Measurements from ENCODE around the genes KLK13, KLK14, CTU1, ZNF616, PPP2R1A, ZNF480, ZNF468 and ERVV-1.

DNA sequence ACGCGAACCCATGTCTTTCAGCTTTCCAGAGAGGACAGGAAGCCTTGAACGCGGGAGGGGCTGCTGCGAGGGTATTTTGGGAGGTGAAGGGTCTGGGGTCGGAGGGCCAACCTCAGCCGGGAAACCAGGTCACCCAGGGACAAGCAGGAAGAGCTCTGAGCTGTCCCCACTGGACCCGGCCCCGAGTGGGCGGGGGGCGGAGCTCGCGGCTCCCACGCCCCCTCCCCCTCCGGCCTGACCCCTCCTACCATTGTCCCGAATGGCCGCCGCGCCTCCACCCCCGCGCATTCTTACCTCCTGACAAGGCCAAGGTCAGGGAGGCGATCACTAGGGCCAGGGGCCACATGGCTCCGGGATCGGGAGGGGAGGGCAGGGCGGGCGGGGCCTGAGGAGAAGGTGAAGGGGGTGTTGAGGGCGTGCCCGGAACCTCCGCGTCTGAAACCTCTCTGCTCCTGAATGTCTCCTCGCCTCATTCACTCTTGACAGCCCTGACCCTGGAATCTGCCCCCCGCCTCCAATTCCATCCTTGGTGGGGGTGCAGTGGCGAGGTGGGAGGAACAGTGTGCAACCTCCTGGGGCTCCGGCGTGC lies at the start of gene KLK13:
Gene KLK13 (minus strand): TSS at position 371 of the 589 bp plus-strand sequence.
- PRO-cap, result no peak

DNA sequence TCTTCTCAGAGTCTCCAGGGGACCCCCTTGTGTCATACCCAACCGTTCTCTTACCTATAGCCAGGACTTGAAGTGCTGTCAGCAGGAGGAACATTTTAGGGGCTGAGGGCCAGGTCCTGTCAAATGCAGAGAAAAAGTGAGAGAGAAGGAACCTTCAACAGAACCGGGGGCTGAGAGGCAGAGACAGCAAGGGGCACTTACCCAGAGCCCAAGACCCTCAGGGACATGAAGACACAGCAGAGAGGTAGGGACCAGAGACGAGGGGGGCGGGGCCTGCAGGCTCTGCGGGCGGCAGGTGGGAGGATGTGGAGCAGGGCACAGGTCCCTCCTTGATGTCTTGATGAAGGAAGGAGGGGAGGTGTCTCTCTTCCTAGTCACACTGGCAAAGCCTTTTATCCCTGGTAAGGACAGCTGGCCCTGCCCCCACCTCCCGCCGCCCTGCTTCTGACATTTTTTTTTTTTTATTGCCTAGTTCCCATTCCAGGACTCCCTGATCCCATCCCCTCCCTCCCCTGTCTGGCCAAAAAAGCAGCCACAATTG lies at the start of gene KLK14:
Gene KLK14 (minus strand): TSS at position 367 of the 541 bp plus-strand sequence.
- PRO-cap, result no peak

GRCh38 chr19:51108242-51108962 lies at the start of gene CTU1:
TSS of gene CTU1 (minus strand) at chr19:51108409.
- PRO-cap, result bidirectional peak, plus-strand start at chr19:51108622, minus-strand start at chr19:51108394; unidirectional peak, plus-strand start at chr19:51108863

DNA sequence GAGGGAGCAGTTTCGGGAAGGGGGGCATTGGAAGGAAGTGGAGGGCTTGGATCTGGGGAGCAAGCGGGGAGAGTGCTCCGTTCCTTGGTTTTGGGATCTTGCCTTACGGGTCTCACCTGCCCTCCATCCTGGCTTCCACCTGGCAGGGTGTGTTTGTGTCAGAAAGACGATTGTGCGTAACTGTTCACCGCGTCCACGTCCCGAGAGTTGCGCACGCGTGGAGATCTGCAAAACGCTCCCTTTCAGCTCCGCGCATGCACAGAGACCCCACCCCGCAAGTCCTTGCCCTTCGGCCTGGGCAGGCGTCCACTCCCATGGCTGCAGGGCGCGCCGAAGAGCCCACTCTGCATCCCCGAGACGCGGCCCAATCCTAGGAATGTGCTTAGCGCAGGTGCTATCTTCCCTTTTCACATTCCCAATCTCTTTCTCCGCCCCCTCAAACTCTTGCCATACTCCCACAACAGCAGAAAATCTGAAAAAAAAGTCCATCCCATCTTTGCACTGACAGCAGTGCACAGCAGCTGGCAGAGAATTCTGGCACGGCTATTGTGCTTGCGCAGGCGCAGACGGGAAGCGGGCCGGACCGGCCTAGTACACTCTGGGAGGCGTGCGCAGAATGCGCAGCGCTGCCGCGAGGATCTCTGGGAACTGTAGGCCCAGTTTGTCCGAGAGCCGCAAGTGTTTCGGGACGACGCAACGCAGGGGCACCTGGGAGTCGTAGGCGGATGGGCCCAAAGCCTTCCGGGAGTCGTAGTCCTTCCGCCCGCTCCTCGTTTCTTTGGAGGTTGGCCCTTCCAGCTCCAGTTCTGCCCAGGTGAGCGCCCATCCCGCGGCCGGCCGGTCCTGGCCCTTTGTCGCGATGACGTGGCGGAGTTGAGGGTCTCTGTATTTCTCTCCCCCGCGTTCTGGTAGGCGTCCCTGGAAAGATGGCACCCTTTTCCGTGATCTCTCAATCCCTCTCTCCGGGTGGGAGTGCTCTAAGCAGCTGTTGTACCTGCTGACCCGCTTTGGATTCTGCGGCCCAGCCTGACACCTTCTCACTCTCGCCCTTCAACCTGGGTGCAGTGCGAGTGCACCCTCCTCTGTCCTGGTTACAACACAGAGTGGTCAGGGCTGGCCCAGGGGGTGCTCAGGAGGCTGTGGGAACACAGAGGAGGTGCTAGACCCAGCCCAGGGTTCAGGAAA lies 23.1 kb downstream of the ZNF175 start:
- PRO-cap, result bidirectional peak, plus-strand start at position 803 of the sequence, minus-strand start at position 536 of the sequence

- PRO-cap, result unidirectional peak, plus-strand start at chr19:51601391
Measured at GRCh38 chr19:51601130-51601699, 29.0 kb downstream of the SIGLEC5 start.

DNA sequence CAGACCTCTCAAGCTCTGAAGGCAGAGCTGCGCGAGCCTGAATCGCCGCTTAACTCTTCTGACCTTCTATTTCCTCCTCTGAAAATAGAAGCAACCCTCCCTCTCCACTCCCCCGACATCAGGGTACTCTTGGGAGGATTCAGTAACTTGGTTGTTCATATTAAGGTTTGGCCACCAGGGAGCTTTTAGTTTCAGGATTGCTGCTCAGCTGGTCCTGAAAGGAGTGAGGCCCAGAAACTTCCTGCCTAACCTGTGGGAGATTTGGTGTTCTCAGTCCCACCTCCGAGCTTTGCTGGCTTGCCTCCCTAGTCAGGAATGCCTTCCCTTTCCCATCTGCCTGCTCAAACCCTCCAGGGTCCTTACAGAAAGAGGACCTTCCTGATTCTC lies 27.7 kb downstream of the SIGLEC5 start:
- PRO-cap, result no peak

DNA sequence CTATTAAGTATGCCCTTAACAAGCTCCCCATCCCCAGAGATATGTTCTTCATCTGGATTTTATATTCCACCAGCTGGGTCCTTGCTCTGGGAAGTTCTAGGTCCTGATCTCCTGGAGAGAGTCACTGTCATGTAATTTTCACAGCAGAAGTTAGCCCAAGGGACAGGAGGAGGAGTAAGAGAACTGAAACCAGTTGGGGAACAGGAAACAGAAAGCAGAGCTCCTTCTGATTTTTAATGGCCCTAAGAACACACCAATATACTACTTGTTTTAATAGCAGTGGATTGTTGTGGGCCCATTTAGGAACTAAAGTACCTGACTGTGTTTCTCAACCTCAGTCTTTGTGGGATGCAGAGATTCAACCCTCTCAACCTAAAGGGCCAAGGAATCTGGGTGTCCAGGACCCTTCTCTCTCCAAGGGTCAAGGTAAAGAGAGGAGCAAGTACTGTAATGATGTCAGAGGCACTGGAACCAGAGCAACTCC lies 8.2 kb upstream of the FPR3 start:
- PRO-cap, result unidirectional peak, minus-strand start at position 113 of the sequence

DNA sequence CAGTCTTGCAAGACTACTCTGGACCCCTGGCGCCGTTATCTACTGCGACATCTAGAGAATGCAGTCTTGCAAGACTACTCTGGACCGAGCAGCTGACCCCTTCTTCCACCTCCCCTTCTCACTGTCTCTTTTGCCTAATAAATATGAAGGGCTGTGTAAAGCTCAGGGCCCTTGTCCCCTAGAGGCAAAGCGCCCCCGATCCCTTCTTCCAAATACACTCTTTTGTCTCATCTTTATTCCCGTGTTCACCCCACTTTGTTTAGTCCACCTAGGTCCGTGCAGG lies 10.6 kb downstream of the ZNF350 start:
- PRO-cap, result no peak

DNA sequence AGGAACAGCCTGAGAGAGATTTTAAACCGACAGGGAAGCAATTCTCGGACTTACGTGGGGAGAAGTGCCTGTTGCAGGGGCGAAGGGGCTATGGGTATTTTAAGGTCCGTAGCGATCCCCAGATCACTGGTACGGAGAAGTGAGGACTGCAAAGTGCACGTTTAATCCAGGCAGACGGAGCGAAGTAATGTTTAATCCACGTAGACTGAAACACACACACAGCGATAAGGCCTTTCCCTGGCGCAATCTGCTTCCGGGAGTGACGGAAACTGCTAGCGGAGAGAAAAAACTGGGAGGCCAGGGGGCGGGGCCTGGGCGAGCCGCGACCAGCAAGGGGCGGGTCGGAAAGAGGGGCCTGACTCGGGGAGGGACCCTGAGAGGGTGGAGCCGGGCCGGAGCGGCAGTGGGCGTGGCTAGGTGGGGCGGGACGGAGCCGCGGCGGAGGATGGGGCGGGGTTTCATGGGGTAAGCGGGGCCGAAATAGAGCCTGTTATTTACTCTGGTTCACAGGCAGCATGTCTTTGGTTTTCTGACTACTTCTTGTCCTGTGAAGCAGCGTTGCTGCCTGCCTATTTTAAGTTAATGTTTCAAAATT lies at the start of gene ZNF616:
Gene ZNF616 (minus strand): TSS at position 261 of the 595 bp plus-strand sequence.
- PRO-cap, result bidirectional peak, plus-strand start at position 493 of the sequence, minus-strand start at position 249 of the sequence

GRCh38 chr19:52189839-52190770 lies at the start of gene PPP2R1A:
TSS of gene PPP2R1A (plus strand) at chr19:52190052.
- PRO-cap, result unidirectional peak, plus-strand start at chr19:52190077; unidirectional peak, plus-strand start at chr19:52190378

DNA sequence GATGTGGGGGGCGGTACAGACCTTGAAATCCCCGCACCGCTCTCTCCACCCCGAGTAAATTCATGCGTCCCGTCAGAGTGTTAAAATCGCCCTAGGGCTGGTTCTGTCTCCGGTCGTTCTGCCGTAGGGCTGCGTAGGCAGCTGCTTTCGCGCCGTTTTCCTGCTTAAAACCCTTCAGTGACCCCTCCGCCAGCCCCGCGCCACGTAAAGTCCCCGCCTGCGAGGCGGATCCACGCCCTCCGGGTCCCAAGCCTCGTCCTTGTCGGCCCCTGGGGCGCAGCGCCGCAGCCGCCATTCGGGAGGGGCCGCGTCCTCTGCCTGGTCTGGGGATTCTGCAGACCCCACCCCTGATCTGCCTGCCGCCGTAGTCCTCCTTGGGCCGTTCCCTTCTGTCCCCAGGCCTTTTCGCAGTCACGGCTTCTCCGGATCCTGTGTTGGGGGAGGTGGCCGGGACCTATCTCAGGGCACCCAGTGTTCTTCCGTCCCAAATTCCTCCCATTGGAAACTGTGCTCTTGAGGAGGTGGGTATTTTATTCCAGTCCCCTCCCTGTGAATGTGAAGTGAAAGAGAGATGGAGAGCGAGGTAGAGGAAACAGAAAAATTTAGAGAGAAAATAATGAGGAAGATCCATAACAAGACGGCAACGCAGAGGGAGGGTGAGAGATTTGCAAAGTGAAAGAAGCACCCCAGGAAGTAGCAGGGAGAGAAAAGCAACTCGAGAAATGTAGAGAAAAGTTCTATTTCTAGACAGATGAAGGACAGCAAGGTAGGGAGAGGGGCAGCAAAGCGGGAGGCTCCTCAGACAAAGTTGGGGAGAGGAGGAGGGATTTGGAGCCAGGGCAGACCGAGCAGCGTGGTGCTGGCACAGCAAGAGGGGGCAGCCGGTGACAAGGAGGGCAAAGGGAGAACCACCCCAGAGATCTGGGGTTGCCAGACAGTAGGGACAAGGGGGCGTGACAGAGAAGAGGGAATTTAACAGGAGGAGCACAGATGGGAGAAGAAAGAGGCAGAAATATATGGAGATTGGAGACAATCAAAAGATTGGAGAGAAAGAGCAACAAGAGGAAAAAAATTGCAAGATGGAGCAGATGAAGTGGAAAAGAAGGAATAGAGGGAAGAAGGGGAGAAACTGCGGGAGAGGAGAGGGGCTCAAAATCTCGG lies 688 bp downstream of the ZNF766 start:
- PRO-cap, result bidirectional peak, plus-strand start at position 256 of the sequence, minus-strand start at position 120 of the sequence

- PRO-cap, result no peak
Measured at GRCh38 chr19:52285086-52285820, 11.7 kb upstream of the ZNF480 start.

DNA sequence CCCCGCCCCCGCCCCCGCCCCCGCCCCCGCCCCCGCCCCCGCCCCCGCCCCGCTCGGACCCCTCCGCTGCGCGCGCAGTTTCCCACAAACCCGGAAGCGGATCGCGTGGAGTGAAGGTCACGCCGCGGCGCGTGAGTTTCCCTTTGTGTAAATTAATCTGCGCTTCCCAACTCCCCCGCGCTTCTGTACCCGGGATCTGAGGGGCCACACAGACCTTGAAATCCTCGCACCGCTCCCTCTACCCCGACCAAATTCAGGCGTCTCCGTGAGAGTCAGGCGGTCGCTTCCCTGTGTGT lies at the start of gene ZNF480:
Gene ZNF480 (plus strand): TSS at position 77 of the 296 bp plus-strand sequence.
- PRO-cap, result bidirectional peak, plus-strand start at position 87 of the sequence, minus-strand start outside the sequence

- PRO-cap, result no peak
Measured at GRCh38 chr19:52492226-52493157, 35.0 kb upstream of the ZNF808 start.

DNA sequence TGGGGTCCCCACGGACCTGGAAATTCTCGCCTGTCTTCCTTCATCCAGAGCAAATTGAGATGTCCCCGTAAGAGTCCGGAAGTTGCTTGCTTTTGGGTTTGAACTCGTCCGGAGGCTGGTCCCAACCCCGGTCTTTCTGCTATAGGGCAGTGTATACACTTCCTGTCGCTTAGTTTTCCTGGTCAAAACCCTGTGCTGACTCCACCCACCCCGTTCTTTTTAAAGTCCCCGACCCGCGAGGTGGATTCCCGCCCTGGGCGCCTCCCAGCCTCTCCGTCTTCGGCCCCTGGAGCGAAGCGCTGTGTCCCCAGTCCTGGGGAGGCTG lies 8.6 kb downstream of the ZNF808 start:
- PRO-cap, result no peak

- PRO-cap, result no peak
Measured at GRCh38 chr19:52601647-52602556, 31.8 kb downstream of the ZNF701 start.

GRCh38 chr19:52715638-52716276 lies 19.1 kb downstream of the ZNF611 start:
- PRO-cap, result no peak

GRCh38 chr19:52857434-52858261 lies at the start of gene ZNF468:
TSS of gene ZNF468 (minus strand) at chr19:52857619.
- PRO-cap, result unidirectional peak, minus-strand start at chr19:52857600

DNA sequence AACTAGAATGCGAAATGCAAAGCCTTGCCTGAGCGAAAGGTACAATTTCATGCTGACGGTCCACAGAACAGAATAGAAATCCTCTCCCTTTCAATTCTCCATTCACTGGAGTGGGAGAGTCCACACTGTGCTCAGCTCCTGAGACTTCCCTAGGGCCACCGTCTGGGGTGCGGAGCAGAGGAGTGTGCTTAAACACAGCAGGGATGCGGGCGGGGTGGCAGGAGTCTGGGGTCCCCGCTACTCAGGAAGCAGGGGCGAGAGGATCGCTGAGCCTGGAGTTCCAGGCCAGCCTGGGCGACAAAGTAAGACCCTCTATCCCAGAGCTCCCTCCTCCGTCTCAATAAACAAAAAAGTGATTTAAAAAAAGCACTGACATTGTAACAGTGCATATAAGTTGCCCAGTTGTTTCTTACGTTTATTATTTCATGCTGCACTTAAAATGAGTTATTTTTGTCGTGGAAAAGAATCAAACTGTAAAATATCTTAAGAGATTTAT lies 626 bp upstream of the ZNF816 start:
- PRO-cap, result no peak

GRCh38 chr19:53013588-53014140 lies at the start of gene ERVV-1:
TSS of gene ERVV-1 (plus strand) at chr19:53013921.
- PRO-cap, result no peak

Measured in duodenum (tissue), 1 donor.